Neural cell (in vitro differentiated cells): ENCODE measurements around the genes DDX23, LMBR1L, DNAJC22, MCRS1, GPD1 and CERS5.

DNA sequence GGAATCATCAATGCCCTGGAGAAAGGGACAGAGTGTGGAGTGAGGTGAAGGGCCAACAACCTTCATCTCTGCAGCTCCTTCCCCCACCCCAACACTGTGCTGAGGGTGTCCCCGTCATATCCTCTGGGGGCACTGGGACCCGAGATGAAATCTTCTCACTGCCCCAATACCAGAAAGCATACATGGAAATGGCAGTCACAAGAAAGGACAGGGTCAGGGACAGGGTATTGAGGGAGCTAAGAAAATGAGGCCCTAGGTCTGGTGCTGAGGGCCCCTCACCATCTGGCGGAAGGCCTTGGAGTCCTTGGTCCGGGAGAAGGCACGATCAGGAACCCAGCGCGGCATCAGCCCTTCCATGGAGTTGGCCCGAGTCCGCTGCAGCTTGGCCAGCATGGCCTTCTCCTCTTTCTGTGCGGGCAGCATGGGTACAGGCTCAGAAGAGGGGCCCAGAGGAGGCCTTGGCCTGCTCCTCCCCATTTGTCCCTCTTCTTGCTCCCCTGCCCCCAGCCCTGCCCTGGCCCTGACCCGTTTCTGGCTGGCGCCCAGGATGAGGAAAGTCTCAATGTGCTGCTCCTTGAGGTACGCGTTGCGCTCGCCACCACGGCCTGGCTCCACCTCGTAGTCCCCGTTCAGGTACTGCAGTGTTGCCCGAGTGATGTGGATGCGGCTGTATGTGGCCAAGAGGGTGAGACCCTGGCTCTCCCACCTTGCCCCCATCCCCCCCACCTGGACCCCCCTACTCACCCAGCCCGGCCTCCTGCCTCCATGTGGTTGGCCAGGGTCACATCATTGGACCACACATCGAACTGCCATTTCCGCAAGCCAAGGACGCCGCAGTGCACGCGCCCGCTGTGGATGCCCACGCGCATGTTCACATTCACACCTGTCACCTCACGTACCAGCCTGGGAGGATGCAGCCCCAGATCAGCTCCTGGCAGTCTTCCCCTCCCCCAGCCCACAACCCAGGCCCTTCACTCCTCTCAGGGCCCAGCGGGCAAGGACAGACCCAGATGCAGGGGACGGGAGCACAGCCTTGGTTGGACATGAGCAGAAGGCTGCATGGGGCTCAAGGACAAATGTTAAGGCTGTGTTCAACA lies 12.9 kb downstream of the ADCY6 start:
- RAMPAGE, long total RNA = no peak

DNA sequence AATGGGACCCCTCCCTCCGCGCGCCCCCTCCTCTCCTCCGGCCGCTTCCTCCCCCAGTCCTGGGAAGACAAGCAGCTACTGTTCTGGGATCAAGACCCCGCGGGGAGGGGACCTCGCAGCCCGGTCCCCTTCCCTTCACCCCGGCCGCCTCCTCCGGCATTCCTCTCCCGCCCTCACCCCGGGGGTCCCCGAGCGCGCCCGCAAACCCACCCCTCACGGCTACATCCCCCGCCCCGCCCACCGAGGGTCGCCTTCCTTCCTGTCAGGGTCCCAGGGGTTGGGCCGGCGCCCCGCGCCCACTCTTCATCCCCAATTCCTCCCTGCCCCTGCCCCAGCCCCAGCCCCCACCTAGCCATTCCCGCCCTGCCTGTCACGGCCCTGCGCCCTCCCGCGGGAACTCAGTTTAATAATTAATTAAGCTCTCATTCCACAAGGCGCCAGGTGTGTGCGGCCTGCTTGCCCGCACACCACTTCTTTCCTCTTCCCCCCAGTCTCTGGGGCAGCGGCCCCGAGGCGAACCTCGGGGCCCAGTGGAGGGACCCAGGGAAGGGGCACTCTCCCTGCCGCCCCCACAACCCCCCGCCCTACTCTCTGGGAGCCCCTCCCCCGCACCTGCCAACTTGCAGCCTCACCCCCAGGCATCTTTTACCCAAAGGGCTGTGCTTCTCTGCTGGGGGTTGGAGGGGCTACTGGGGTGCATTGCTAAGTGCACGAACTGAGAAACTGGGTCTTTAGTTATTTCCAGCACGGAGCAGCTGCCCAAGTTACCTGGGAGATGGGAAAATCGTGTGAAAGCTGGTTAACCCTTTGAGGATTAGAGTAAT lies 573 bp upstream of the ADCY6 start:
- RAMPAGE, long total RNA = no peak

DNA sequence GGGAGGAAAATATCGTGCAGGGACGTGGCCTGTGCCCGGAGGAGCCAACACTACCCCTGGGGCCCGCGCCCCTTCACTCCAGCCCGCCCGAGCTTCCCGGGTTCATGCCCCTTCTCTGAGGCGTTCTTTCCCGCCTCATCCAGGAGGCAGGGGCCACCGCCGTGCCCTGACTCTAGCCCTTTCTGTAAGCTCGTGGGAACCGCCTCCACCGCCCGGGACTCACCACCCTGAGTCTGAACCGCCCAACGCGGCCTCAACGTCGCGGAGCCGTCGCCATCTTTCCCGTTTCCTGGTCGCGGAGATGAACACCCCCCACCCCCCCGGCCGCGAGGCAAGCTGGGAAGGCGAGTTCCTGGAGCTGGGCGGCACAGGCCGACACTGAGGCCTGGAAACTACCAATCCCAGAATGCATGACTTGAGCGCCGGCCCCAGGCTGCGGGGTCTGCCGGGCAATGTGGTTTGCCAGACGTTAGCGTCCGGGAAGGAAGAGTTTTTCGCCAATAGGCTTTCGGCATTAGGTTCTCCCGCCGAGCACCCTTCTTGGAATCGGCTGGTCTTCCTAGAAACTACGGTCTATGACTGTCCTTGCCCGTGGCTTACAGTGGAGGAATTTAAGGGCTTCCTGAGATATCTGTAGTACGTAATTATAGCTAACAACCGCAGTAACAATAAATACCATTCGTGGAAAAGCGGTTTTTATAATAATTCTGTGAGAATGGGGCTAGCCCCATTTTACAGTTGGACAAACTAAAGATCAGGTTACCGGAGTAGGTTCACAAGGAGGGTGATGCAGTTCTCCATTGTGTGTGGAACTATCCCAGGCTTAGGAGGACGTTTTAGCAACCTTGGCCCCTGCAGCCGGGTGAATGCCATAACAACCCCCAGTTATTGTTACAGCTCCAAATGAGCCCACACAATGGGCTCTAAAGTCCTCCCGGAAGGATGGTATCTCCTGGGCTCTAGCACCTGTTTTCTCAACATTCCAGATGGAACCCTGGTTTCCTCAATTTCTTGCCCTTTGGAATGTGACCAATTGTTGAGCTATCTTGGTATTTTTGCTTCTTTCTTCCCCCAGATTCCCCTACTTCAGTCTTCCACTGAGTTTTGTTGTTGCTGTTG lies at the start of gene DDX23:
Gene DDX23, minus strand, starts transcription at position 303 of the 1,119 bp plus-strand sequence.
- RAMPAGE, long total RNA = start-site peak on the minus strand centred at position 291 of the sequence, 33 bp wide, 1,191 and 655 reads in 2 replicates

DNA sequence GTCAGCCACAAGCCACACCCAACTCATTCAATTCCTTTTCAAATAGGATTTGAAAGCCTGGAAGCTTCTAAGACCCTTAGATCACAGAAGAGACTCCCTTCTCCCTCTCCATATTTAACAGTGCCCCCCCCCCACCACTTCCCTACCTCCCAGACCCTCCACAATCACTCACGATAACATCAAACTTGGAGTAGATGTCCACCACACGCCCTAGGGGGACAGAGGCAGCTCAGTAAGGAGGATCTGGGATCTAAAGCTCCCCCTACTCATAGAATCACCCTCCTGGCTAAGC lies 4.2 kb upstream of the DDN start:
- RAMPAGE, long total RNA = no peak

DNA sequence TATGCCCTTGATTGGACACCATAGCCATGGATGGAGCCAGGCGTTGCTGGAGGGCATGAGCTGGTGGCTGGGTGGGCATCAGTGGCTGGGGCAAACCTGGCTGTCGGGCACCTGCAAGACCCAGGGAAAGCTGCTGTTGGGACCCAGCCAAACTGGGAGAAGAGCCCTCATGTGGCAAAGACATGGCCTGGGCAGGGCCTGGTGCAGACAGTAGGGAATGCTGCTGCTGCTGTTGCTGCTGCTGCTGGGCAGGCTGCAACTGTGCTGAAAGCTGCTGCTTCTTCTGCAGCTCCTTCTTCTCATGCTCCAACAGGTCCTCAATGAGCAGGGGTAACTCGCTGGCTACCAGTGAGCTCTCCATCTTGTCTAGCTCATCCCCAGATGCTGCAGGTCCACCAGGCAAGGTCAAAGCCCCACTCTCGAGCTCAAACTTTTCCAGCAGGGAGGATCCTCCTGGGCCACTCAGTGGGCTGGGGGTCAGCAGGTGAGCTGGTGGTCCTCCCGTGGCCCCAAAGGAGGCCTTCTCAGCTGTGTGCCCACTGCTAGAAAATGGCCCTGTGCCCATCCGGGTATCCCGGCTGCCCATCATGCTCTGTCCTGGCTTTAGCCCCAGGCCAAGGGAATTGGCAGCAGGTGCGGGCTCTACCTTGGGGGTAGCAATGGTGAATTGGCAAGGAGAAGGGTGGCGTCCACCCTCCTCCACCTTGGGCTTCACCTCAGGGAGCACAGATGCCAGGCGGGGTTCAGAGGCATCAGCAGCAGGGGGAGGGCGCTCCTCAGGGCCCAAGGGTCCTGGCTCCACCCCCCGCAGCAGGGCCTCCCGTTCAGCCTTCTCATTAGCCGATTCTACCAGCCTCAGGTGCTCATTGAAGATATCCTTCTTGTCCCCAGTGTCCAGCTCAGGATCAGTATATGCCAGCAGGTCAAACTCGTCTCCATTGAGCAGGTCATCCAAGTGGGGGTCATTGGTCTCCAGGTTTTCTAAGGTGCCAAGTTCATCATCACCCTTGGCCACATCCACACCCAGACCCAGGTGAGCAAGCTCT lies 19.0 kb upstream of the PRKAG1 start:
- RAMPAGE, long total RNA = no peak

DNA sequence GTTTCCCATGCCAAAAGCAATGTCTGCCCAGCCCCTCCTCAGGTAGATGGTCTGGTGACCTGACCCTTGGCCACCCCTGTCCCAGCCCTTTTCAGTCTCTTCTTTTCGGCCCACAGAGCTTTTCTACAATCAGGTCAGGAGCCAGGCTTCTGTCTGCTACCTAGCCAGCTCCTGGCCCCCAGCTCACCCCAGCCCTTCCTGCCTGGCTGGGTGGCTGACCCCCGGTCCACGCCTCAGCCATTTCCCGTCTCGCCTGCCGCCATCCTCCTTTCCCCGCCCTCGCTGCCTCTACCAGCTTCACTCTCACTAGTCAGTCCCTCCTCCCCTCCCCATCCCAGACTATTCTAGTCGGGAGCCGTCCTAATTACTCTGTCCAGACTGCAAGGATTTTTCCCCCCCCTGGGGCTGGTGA lies 918 bp downstream of the DHH start:
- RAMPAGE, long total RNA = no peak

DNA sequence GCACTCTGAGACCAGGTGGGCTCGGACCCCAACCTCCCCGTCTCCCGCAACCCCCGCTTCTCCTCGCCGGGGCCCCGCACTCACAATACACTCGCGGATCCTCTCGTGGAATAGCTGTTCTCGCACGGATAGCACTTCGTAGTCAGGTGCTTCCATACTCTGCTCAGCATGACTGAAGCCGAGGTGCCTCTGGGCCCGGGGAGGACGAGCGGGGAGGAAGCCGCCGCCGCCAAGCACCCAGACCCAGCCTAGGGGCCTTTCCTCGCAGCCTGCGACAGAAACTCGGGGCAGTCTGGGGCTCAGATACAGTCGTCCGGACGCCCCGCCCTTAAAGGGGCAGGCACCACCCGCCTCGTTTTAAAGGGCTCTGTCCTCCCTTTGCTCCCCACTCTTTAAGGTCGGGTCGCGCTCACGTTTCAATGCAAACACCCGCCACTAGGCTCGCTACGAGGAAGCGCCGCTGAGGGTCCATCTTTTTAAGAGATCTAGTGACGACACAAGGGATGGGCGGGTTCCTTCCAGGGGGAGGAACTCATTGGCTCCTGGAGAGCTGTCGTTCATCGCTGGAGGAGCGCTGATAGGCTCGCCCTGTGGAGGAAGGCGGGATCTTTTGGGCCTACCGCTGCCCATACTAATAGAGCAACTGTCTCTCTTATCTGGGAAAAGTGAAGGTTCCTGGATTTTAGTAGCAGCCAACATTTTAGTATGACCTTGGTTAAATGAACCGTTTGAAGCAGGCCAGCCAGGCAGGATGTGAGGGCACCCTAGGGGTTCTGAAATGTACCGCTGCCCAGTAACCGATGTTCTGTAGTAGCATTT lies at the start of gene LMBR1L:
Gene LMBR1L, minus strand, starts transcription at position 448 of the 819 bp plus-strand sequence.
- RAMPAGE, long total RNA = no peak

GRCh38 chr12:49273671-49274350 lies 8.9 kb downstream of the TUBA1C start:
- RAMPAGE, long total RNA = no peak

DNA sequence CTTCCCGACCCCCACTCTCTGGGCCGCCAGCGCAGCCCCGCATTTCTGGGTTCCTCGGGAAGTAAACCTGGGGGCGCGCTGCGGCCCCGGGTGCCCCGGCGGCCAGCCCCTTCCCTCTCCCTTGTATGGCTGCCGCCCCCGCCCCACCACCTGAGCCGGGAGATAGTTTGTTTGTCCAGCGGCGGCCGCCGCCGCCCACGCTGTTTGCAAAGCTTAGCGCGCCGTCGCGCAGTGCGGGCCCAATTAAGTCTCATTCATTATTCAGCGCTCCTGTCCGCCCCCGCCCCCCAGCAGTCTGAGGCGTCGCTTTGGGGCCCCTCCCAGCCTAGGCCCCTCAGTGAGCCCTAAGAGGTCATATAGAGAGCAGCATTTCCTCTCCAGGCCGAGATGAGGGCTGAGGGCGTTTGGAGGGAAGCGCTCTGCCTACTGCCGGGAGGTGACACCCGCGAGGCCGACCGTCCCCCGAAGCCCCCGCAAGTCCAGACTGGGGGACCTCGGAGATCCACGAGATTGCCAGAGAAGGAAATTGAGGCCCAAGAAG lies at the start of gene DNAJC22:
Gene DNAJC22, plus strand, starts transcription at position 337 of the 541 bp plus-strand sequence.
- RAMPAGE, long total RNA = no peak

DNA sequence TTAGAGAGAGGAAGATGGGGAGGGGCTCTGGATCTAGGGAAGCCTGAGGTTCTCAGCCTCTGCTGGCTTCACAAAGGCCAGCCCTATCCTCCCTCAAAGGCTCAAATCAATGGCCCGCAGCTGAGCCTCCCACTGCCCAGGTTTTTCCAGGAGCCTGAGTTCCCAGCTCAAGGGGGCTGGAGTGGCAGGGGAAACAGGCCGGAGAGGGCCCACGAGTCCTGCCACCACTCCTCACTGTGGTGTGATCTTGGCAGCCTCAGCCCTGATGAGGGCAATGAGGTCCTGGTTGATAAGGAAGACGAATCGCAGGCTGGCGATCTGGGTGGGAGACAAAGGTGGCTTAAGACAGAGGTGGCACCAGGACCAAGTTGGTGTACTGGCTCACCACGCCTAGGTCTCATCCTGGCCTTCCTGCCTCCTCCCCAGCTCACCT lies 9.5 kb downstream of the MCRS1 start:
- RAMPAGE, long total RNA = no peak

GRCh38 chr12:49568025-49568799 lies at the start of gene MCRS1:
MCRS1 (minus strand) TSS chr12:49568142.
- RAMPAGE, long total RNA = start-site peak on the minus strand at chr12:49568100-49568126, 113 and 143 reads in 2 replicates; start-site peak on the plus strand at chr12:49568159-49568265, 204 and 95 reads in 2 replicates

- RAMPAGE, long total RNA = no peak
Observed at GRCh38 chr12:49647119-49647851, 23.9 kb downstream of the PRPF40B start.

DNA sequence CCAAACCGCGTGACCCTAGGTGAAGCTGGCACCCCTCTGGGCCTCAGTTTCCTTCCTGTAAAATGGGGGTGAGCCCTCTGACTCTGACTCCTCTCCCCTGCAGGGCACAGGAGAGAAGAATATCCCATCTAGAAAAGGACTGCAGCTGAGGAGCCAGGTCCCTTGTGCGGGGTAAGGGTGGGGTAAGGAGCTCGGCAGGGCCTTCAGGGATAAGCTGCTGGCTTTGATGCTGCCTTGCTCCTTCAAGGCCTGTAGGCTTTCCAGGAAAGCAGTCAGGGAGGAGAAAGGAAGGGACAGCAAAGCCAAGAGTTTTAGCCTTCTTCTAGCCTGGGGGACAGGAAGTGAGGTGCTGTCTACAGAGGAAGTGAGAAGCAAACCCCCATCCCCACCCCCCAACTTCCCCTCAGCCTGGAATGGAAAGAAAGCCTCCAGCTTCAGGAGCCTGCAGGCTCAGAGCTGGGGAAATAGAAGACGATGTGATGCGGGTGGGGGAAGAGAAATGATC lies 7.3 kb downstream of the NCKAP5L start:
- RAMPAGE, long total RNA = no peak

DNA sequence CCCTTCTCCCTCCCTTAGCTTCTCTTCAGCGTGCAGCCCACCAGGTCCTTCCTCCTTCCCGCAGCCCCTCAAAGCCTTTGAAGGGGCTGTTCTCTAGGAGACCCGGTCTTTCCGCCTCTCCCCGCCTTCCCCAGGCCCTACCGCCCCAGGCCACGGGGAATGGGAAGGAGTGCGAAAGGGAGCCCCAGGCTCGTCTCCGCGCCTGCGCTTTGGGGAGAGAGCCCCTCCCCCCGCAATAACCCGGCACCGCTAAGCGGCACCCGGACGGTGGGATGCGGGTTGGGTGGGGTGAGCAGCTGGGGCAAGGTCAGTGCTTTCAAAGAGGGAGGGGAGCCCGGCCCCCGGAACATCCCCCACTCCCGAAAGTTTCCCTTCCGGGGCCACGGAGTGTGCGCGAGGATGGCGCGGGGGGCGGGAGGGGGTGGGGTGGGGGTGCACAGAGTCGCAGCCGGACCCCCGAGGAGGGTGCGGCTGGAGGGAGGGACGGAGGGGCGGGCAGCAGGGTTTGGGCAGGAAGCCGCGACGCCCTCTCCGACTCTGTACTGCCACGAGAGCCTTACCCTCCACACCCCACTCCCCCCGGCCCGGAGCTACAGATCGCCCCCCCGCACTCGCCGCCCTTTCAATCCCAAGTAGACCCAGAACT lies 417 bp downstream of the NCKAP5L start:
- RAMPAGE, long total RNA = no peak

- RAMPAGE, long total RNA = no peak
Observed at GRCh38 chr12:49868798-49869876, 26.2 kb upstream of the BCDIN3D start.

- RAMPAGE, long total RNA = no peak
Observed at GRCh38 chr12:49960731-49961404, 804 bp upstream of the AQP5 start.

DNA sequence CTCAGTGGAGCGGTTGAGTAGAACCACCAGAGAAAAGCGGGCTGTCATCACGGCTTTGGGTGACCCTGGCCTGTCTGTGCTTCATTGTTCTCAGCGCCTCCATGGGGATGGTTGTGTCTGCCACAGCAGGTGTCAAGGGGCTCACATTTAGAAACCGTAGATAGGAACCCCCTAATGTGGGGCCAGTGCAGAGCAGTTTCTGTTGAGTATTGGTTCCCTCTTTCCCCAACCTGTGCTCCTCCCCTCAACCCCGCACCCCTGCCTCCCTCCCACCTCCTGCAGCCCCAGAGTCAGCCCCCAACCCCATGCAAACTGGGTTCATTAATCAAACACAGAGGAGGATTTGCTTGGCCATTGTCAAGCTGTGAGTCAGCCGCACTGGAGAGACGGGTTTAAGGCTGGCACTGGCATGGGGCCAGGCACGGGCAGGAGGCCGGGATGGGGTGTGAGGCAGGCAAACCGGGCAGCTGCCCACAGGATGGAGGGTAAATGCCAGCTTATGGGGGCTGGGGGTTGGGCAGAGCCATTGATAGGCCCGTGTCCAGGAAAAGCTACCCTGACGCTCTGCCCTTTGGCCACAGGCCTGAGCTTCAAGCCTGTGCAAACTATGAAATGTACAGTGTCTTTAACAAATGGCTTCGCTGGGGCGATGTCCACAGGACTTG lies 1.2 kb downstream of the AQP5 start:
- RAMPAGE, long total RNA = no peak

- RAMPAGE, long total RNA = no peak
Observed at GRCh38 chr12:49966707-49967871, 5.4 kb downstream of the AQP5 start.

- RAMPAGE, long total RNA = no peak
Observed at GRCh38 chr12:50103659-50104555, at the start of gene GPD1. GPD1 (plus strand) TSS chr12:50104008.

GRCh38 chr12:50166862-50167823 lies at the start of gene CERS5:
CERS5 (minus strand) TSS chr12:50167369.
- RAMPAGE, long total RNA = start-site peak on the plus strand at chr12:50167000-50167088, 5 and 25 reads in 2 replicates; start-site peak on the minus strand at chr12:50167176-50167528, 679 and 1,810 reads in 2 replicates